Measurements from ENCODE around the genes NLRP8, ZFP28, ZNF543, ZNF549 and ZNF550.

- PRO-cap: no peak
- RAMPAGE, long total RNA, 2 experiments: no peak in any of the 2 experiments
Observed at GRCh38 chr19:55705665-55706171, 30.7 kb downstream of the EPN1 start.

DNA sequence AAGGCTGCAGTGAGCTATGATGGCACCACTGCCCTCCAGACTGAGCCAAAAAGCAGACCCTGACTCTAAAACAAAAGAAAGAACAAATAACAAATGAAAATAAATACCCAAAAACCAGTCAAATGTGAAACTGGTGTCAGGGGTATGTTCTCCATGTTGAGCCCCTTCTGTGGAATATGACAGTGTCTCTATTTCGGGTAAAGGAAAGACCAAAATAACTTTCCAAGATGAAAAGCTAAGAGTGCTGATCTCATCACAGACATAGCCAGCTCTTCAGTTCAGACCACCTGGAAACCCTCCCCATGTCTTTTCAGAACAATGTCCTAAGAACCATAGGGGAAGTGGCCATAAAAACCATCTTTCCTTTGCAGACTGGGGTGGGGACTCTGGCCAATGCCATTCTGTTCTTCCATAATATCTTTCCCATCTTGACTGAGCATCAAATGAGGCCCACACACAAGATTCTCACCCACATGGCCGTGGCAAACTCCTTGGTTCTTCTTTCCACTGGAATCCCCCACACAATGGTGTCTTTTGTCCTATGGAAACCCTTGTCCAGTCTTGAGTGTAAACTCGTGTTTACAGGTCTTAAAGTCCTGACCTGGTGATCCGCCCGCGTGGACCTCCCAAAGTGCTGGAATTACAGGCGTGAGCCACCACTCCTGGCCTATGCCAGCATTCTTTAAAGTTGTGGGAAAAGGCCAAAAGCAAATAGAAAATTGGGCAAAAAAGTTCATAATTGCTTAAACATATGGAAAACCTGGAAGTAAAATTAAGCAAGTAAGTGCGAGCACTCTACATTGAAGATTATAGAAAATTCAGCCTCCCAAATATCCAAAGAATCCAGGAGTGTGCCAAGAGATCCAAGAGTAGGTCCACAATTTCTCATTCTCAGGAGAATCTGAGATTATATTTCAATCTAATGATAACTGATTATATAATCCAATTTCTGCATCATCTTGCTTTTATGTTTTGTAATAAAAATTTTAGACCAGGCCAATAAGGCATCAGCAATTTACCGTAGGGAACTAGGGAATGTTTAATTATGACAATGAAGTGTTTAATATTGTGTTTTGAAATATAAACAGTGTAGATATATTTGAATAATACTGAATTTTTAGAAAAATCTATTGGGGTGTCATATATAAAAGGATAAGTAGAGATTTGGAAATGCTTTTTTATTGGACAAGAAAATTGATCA lies 30.5 kb downstream of the NLRP9 start:
- PRO-cap: no peak
- RAMPAGE, long total RNA, 2 experiments: no peak in any of the 2 experiments

- PRO-cap: no peak
- RAMPAGE, long total RNA, 2 experiments: no peak in any of the 2 experiments
Observed at GRCh38 chr19:55711884-55712263, 26.3 kb downstream of the NLRP9 start.

DNA sequence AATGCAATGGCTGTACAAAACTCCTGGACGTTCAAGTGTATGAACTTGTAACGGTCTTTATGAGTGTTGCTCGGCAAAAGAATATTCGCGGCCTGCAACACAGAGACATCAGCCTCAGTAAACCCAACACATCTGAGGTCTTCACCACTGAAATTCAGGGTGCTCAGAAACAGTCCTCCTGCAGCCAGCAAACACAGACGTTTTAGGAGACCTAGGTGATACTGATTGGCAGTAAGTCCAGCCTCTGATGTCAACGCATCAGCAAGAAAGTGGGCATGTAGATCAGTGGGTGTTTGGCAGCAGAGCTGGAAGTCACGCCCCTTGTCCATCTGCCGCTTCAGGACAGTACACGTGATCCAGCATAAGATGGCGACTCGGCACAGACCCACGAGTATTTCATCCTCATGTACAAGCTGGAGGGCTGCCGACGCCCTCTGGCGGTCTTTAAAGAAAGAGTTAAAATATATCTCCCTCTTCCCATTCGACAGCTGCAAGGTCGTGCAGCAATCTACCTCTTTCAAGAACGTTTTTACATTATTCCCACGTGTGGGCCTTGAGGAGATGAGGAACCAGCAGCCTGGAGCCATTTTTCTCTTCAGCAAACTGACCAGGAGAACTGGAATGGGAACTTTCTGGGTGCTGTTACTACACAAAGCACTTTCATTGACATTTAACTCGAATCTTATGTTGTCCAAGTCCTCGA lies 22.4 kb downstream of the NLRP11 start:
- PRO-cap: no peak
- RAMPAGE, long total RNA, 2 experiments: no peak in any of the 2 experiments

DNA sequence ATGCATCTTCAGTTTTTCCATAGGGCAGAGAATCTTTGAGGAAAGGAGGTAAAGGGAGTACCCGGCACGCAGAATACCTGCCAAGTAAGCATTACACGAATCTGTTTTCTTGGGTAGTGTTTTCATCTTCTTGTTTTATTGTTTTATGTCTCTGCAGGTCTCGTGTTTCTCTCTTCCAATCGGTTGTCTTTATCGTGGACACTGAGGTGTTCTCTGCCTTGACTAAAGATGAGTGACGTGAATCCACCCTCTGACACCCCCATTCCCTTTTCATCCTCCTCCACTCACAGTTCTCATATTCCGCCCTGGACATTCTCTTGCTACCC lies at the start of gene NLRP8:
TSS of gene NLRP8 (plus strand) at position 158 of the 326 bp plus-strand sequence.
- PRO-cap: no peak
- RAMPAGE, long total RNA, 2 experiments: no peak in any of the 2 experiments

- PRO-cap: no peak
- RAMPAGE, long total RNA, 2 experiments: no peak in any of the 2 experiments
Observed at GRCh38 chr19:56095233-56095701, 25.8 kb downstream of the ZNF787 start.

DNA sequence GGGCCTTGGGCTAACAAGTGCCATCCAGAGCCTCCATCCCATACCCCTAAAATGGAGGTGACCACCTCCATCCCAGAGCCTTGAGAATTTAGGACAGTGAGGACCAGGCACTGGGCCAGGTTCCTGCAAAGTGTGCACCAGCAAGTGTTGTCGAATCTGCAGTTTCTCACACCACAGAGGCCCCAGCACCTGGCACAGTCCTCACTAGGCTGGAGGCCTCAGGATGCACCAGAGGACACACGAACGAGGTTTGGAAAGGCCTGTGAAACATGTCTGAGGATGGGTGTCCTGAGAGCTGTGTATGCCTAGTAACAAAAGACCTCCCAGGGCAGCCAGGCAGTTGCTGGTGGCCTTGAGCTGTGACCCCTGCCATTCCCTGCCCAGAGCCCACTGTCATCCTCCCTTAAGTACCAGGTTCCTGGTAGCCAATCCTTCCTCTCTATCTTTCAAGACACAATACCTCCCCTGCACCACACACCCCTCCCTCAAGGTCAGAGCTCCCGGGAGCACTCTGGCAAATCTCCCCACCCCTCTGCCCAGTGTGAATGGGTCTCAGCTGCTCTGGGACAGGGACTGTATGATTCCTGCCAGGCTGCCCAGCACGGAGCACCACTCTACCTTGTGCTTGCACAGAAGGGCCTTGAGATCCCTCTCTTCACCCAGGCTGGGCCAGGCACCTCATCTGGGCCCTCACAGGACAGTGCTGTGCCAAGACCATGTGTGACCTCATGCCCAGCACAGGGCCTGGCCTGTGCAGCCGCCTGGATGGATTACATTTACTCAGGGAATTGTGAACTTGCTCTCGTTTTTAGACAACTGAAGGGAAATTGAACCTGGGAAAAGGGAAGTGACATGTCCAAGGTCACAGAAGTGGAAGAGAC lies 2.3 kb downstream of the ZNF787 start:
- PRO-cap: no peak
- RAMPAGE, long total RNA, 2 experiments: no peak in any of the 2 experiments

DNA sequence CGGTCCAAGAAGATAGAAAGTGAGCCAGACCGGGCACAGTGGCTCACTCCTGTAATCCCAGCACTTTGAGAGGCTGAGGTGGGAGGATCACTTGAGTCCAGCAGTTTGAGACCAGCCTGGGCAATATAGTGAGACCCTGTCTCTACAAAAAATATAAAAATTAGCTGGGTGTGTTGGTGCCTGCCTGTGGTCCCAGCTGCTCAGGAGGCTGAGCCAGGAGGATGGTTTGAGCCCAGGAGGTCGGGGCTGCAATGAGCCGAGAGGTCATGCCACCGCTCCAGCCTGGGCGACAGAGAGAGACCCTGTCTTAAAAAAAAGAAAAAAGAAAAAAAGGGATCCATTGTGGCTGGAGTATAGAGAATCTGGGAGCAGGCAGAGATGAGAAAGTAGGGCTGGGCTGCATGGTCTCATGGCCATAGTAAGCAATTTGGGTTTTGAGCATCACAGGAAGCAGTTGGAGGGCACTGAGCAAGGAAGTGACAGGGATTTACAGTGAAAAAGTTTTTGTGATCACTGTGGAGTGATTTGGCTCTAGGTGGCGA lies 3.0 kb downstream of the ZNF444 start:
- PRO-cap: no peak
- RAMPAGE, long total RNA, 2 experiments: start-site peak on the plus strand in 1 of 2 experiments, centred at position 291 of the sequence, 6 reads per replicate

- PRO-cap: bidirectional peak, plus-strand start at chr19:56146035, minus-strand start at chr19:56145920
- RAMPAGE, long total RNA, 2 experiments: no peak in any of the 2 experiments
Observed at GRCh38 chr19:56145699-56146317, 4.7 kb downstream of the ZNF444 start.

GRCh38 chr19:56153261-56154307 lies 12.5 kb downstream of the ZNF444 start:
- PRO-cap: no peak
- RAMPAGE, long total RNA, 2 experiments: start-site peak on the plus strand in 1 of 2 experiments, at chr19:56153784-56153996 at its widest, 10 reads per replicate

DNA sequence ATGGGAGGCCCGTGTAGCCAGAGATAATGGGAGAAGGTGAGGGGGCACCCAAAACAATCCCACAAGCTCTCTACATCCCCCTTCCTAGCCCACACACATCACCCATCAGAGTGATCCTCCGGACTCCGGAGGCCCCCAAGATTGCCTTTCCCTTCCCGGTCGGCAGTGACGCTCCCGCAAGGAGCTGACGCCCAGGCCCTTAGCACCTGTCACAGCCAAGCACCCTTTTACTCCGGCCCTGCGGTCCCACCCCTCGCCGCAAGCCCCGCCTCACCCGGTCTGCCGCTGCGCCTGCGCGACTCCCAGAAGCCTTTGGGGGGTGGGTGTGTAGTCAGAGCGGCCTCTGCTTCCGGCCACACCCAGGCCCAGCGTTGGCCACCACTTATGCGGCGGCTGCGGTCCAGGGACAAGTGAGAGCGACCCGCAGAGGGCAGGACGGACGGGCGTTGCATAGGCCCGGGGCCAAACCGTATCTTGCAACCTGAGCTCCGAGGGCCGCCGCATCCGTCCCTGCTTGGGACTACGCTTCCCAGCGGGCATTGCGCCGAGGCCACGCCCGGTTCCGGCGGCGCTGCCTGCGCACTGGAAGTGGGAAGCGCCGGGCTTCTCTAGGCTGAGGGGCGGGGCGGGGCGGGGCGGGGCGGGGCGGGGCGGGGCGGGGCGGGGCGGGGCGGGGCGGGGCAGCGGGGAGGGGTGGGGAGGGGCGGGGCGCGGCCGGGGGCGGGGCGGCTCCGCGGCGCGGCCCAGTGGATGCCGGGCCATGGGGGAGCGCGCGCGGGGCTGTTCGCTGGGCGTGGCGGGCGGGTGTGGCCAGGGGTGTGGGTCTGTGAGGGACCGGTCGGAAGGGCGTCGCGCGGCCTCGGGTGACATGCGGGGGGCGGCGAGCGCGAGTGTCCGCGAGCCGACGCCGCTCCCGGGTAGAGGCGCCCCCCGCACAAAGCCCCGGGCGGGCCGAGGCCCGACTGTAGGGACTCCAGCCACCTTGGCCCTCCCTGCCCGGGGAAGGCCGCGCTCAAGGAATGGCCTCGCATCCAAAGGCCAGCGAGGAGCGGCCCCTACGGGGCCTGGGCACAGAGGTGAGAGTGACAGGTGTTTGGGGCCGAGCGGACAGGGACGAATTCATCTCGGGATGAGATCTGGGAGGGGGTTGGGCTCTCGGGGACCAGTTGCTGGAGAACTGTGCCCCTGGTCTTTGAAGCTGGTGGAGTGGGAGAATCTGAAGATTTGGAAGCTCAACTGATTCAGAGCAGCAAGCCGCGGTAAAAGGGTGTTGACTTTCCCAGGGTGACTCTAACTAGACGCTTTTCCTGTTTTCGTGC lies at the start of gene ZFP28:
TSS of gene ZFP28 (plus strand) at position 798 of the 1,319 bp plus-strand sequence.
- PRO-cap: bidirectional peak, plus-strand start at position 309 of the sequence, minus-strand start at position 167 of the sequence; bidirectional peak, plus-strand start at position 749 of the sequence, minus-strand start at position 509 of the sequence; unidirectional peak, plus-strand start at position 997 of the sequence
- RAMPAGE, long total RNA, 2 experiments: start-site peak on the plus strand in 1 of 2 experiments, centred at position 835 of the sequence, 16 reads per replicate

DNA sequence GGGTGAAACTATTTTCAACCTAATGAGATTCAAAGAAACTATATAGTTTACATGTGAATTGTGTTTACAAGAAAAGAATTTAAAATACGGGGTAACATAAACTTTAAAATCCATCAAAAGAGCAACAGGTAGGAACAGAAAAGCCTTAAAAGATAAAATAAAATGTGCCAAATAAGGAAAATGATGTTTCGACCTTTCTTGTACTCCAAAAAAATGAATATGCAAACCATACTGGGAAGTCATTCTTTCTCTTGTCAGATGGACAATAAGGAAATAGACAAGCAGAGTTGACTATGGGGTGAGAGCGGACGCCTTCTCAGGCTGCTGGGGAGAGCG lies 122.6 kb upstream of the PEG3 start:
- PRO-cap: no peak
- RAMPAGE, long total RNA, 2 experiments: no peak in any of the 2 experiments

DNA sequence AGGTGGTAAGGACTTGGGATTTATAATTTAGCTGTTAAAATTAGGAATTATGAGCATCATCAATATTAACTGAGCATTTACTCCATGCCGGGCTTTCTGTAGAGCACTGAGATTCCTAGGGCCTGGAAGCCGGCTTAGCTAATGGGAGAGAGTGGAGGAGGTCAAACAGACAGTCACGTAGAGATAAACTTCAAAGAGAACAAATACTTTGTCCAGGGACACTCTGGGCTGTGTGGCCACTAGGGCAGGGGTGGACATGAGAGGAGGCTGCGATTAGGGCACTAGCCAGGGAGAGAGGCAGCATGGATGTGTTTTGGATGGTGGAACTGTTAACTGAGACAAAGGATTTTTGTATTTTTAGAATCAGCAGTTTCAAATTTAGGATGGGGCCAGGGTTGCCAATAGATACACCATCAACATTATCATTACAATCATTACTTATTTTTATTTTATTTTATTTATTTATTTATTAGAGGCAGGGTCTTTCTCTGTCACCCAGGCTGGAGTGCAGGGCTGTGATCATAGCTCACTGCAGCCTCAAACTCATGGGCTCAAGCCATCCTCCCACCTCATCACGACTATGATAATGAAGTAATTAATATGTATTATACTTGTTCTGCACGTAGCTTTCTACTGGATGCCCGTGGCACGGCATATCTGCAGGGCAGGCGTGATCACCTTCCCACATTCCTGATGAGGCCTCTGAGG lies 134.5 kb upstream of the PEG3 start:
- PRO-cap: no peak
- RAMPAGE, long total RNA, 2 experiments: no peak in any of the 2 experiments

GRCh38 chr19:57320011-57321372 lies at the start of gene ZNF543:
Gene ZNF543 (plus strand): TSS chr19:57320472.
- PRO-cap: bidirectional peak, plus-strand start at chr19:57320511, minus-strand start at chr19:57320328
- RAMPAGE, long total RNA, 2 experiments: start-site peak on the plus strand in 1 of 2 experiments, at chr19:57320469-57320509 at its widest, 26 reads per replicate

GRCh38 chr19:57394068-57395033 lies 4.7 kb downstream of the ZNF548 start:
- PRO-cap: no peak
- RAMPAGE, long total RNA, 2 experiments: no peak in any of the 2 experiments

- PRO-cap: unidirectional peak, plus-strand start at chr19:57527356; unidirectional peak, plus-strand start at chr19:57527460
- RAMPAGE, long total RNA, 2 experiments: start-site peak on the plus strand in 2 of 2 experiments, at chr19:57527298-57527477 at its widest, 15 reads per replicate
Observed at GRCh38 chr19:57526893-57528247, at the start of gene ZNF549. Gene ZNF549 (plus strand): TSS chr19:57527356.

- PRO-cap: no peak
- RAMPAGE, long total RNA, 2 experiments: no peak in any of the 2 experiments
Observed at GRCh38 chr19:57537978-57538448, 10.9 kb downstream of the ZNF549 start.

GRCh38 chr19:57546545-57547548 lies 12.8 kb downstream of the ZNF550 start:
- PRO-cap: no peak
- RAMPAGE, long total RNA, 2 experiments: no peak in any of the 2 experiments

DNA sequence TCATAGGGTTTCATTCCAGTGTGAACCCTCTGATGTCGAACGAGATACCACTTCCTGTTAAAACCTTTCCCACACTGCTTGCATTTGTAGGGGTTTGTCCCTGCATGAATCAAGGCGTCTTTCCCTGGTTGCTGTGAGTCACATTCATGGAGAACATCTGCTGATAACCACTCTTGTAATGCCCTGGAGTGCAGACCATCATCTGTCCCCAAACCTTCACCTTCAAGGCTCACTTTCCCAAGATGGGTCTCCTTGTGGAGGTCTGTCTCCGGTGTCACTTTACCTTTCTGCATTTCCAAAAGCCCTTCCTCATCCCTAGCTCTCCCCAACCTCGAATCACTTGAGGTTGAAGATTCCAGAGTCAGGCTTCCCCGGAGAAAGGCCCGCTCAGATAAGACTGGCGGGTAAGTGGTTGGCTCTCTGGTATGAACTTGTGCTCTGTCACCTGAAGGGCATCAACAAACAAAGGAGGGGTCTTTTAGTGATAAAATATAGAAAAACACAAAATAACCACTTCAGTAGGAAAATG lies 12.1 kb downstream of the ZNF550 start:
- PRO-cap: no peak
- RAMPAGE, long total RNA, 2 experiments: no peak in any of the 2 experiments

- PRO-cap: unidirectional peak, minus-strand start at chr19:57559615; unidirectional peak, minus-strand start at chr19:57559804
- RAMPAGE, long total RNA, 2 experiments: start-site peak on the minus strand in 2 of 2 experiments, at chr19:57559810-57559869 at its widest, 25 to 39 reads per replicate
Observed at GRCh38 chr19:57559456-57560213, at the start of gene ZNF550. Gene ZNF550 (minus strand): TSS chr19:57559863.

All from body of pancreas (tissue), 2 donors.